ENCODE measurements around a stretch of chr6.

- PRO-cap = no peak
Measured at GRCh38 chr6:137877052-137877647, 10.1 kb downstream of the TNFAIP3 start.

- PRO-cap = no peak
Measured at GRCh38 chr6:137944411-137944830, 77.4 kb downstream of the TNFAIP3 start.

DNA sequence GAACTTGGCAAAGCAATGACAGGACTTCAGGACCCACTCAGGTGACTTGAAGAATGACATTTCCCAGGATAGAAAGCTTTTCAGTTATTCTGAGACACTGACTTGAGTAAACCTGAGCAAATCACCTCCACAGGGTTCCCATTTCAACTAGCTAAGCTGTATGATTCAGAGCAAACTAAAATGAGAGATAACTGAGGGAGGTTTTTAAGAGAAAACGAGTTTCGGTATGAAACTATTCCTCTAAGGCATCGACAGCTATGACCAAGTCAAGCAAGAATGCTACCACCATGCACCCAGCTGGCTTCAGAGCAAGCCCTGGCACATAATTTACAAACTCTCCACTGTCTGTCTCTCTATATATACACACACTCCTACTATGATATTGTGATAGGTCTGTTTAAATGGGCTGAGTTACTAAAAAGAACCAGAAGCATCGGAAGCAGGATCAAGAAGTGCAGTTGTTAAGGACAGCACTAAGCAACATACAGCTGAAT, 75.3 kb downstream of the PERP start:
- PRO-cap = no peak

GRCh38 chr6:138250539-138251157, 32.4 kb upstream of the PBOV1 start:
- PRO-cap = no peak

DNA sequence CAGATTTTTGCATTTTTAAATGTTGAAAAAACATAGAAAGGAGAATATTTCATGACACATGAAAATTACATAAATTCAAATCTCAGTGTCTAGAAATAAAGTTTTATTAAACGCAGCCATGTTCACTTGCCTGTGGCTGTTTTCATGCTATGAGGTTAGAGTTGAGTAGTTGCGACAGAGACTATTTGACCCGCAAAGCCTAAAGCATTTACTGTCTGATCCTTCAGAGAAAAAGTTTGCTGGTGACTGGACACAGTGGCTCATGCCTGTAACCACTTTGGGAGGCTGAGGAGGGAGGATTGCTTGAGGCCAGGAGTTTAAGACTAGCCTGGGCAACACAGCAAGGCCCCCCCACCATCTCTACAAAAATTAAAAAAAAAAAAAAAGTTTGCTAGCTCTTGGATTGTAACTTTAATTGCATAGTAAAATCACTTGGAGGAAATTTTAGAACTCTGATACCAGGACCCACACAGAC, 9.2 kb downstream of the SMIM28 start:
- PRO-cap = no peak

DNA sequence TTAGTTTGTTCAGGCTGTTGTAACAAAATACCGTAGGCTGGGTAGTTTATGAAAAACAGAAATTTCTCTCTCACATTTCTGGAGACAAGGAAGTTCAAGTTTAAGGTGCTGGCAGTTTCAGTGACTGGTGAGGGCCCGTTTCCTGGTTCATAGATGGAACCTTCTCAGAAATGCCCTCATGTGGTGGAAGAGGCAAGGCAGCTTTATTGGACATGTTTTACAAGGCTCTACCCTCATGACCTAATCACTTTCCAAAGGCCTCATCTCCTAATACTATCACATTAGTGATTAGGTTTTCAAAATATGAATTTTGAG, 2.4 kb downstream of the HEBP2 start:
- PRO-cap = no peak

DNA sequence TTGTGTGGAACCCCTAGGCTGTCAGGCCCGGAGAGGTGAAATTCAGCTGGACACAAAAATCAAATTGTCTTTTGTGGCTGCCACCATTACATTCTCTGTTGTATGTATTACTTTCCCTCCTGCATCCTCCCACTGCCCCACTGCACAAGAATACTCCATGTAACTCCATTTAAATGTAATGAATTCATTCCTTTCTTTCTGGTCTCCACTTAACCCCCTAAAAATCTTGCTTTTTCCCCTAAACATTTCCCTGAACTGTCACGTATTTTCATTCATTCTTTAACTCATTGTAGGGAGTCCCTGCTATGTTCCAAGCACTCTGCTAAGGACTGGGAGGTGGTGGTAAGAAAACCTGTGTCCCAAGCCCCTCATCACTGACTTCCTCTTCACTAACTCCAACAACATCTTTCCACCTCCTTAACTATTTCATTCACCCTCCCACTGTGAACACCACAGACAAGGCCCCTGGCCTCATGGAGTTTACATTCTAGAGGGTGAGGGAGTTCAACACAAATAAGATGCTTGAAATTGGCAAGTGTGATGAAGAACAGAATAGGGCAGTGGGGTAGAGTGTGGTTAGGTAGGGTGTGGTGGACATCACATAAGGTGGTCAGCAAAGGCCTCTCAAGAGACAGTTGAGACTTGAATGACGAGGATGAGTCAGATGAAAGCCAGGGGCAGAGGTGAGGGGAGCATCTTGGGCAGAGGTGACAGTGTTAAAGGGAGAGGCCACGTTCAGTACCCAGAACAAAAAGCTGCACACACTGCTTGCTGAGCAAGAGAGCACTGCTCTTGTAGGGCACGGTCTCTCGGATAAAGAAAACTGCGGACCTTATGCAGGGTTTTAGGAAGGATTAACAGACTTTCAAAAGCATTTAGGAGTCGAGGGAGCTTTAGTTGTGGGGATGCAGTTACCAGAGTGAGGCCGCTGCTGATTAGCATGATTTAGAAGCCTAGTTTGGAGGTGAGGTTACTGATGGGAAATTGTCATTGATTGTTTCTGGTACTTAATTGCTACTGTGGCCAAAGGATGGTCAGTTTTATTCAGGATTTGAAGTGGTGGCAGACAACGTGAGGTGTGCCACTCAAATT, 9.8 kb downstream of the HEBP2 start:
- PRO-cap = no peak

GRCh38 chr6:138430130-138431347, 26.5 kb downstream of the HEBP2 start:
- PRO-cap = unidirectional peak, minus-strand start at chr6:138430891

- PRO-cap = no peak
Measured at GRCh38 chr6:138484896-138485661, 14.2 kb downstream of the NHSL1 start.

- PRO-cap = no peak
Measured at GRCh38 chr6:138486484-138487109, 12.7 kb downstream of the NHSL1 start.

- PRO-cap = no peak
Measured at GRCh38 chr6:138555514-138556180, 56.4 kb upstream of the NHSL1 start.

DNA sequence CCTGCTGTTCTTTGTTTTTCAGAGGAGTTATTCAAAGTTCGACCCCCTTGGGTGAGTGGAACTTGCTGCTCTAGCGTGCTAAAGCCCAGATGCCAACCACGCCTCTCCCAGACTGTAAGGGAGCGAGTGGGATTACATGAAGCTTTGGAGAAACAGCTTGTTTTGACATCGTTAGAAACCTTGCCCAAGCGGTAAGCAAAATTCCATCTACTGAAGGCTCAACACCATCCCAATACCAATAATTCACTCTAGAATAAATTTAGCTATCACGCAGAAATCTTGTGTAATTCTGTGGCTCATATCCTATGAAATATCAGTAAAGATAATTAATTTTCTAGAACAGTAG, 48.5 kb downstream of the ECT2L start:
- PRO-cap = no peak

DNA sequence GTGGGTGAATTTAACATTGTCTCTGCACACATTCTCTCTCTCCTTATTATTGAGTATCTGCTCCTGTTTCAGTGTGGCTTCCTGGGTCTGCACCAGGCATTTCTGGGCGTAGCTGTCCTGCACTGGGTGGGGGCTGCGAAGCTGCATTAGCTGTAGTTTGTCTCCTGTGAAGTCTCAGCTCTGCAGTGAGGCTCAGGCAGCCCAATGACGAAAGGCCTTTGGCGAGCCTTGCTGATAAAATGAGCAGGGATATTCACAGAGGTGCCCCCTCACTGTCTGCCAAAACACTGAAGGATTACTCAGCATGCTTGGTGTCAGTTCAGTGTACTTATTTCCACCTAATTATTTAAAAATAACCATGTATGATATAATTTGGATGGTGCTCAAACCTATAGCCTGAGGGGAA, 73.5 kb downstream of the ECT2L start:
- PRO-cap = no peak

- PRO-cap = no peak
Measured at GRCh38 chr6:138945193-138945825, 42.7 kb downstream of the REPS1 start.

DNA sequence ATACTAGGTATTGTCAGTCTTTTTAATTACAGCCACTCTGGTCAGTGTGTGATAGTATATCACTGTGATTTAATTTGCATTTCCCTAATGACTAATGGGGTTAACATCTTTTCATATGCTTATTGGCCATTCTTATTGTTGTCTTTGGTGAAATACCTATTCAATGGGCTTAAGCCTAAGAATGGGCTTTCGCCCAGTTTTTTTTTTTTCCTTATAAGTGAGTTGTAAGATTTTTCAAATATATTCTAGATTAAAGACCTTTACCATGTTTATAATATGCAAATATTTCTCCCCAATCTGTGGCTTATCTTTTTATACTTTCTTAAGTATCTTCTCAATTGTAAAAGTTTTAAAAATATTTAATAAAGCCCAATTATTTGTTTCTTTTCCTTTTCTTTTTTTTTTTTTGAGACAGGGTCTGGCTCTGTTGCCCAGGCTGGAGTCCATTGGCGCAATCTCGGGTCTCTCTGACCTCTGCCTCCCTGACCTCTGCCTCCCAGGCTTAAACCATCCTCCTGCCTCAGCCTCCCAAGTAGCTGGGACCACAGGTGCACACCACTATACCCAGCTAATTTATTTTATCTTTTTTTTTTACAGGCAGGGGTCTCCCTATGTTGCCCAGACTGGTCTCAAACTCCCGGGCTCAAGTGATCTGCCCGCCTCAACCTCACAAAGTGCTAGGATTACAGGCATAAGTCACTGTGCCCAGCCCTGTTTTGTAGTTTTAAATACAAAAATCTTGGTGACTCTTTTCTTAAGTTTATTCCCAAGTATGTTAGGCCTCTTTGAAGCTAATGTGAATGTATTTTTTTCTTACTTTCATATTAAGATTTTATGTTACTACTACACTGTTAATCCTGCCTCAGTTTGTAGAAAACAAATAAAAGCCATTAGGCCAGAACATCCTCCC, 9.9 kb downstream of the REPS1 start:
- PRO-cap = no peak

- PRO-cap = no peak
Measured at GRCh38 chr6:138987035-138987425, 1.0 kb downstream of the REPS1 start.

DNA sequence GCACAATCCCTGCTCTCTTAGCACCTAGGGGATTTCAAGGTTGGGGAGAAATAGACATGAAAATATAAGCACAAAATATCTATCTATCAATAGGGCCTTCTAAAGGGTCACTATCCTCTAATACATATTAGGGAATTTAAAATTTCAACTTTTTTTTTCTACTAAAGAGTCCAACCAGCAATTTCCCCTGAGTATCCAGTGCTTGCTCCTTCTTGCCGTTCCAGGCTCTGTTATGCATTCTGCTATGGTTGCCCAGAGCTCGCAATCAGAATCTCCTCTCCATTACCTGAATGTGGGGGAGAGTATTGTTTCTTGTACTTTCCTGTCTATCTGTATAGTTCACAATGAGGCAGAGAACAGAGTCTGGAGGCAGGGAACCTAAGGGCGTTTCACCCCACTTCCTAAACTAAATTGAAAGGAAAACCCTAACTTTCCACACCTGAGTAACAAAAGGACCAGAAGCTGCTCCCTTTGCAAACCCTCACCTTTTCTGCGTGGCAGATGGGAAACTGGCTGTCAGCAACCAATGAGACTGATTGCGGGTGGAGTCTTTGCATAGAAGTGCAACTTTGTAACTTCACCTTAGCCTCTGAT, 2.0 kb upstream of the HECA start:
- PRO-cap = no peak

GRCh38 chr6:139137445-139138436, 2.9 kb downstream of the HECA start:
- PRO-cap = no peak

DNA sequence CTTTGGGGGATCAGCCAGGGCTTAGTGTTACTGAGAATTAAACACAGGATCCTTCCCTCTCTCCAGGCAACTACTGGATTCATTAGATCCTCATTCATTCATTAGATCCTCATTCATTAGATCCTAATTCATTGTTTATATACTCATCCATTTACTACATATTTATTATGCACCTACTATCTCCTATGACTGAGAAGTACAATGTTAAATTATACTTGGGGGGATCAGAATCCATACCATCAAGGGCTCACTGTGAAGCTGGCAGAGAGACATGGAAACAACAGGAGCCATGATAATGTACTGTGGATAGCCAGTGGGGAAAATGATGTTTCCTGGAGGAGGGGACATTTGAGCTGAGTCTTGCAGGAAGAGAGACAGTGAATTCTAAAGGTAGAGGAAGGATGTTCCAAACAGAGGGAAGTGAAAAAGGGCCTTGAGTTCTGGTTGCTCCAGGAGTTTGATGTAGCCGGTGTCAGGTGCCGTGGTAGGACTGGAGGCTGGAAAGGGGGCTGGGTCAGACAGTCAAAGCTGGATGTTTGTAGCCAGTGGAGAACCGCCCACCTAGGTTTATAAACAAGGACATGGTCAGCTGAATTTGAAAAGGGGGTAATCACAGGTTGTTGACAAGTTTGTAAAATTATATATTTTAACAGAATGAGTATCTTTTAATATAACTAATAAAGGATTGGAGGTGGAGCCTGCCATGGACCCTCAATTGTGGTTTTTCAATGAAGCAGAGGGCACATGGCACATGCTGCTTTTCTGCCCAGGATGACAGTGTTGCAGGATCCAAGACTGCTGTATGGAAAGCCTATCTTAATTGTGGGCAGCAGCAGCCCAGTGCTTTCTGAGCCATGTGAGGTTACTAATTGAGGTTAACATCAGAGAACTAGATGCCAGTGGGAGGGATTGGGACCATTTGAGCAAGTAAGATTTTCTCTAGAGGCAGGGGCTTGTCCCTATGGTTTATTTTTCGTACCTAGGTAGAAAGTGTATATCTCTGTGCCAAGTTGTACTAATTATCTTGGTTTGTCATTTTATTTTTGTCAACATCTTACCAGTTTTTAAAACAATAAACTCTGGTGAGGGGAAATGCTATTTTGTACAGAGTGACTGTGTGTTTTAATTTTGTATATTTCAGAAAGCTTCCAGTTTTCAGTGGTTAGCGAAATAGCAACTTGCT, 9.6 kb downstream of the HECA start:
- PRO-cap = no peak

GRCh38 chr6:139159975-139160174, 25.0 kb downstream of the HECA start:
- PRO-cap = no peak

All from right cardiac atrium (tissue), 1 donor.